ENCODE measurements around a stretch of chr17.

DNA sequence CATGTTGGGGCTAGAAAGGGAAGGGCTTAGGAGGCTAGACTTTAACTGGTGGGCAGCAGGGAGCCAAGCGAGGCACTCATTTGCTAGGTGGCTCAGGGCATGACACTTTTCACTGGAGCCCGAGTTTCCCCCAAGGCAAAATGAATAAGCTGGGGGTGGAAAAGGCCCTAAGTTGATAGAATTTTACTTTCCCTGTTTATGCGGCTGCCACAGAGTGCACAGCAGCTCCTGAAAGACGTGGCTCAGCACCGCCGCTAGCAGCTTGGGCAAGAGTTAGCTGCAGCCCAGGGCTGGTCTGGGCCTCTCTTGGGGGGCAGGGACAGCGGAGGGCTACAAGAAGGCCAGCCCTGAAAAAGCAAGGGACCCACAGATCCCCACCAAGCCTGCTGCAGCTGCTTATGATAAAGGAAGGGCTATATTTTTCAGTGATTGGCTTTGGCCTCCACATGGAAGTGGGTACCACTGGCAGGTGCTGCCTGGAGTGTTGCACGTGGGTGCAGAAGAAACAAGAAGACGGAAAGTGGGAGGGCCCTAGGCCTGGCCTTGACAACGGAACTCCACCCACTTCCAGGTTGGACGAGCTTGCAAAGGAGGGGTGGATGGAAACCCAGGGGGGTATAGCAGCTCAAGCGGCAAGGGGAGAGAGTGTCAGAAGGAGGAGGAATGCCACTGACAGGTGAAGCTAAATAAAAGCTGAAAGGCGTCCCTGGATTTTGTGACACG is 20.5 kb downstream of the TRIM25 start:
- RRBS, result no CpG with 5 or more reads among the region's 14 CpGs

GRCh38 chr17:56937641-56938036 is 23.2 kb downstream of the COIL start:
- RRBS, result no CpG with 5 or more reads among the region's 2 CpGs

DNA sequence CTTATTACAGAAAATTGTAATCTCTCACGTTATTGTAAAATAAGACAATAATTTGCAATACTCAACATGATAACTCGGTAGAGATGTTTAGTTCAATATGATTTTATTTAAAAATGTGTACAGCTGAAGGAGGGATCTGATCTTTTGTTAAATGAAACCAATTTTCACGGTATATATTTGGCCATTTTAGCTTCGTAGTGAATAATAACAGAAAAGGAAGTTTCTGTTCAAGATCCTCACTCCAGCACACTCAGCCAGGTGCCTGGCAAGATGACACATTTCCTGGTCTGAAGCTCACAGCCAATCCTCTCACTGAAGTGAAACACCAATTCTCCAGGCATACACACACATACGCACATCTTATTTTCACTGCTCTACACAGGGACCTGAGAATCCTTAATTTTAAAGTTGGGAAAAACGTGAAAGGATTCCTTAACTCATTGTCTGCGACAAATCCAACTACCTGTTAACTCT is 22.7 kb downstream of the COIL start:
- RRBS, result no CpG with 5 or more reads among the region's 7 CpGs

DNA sequence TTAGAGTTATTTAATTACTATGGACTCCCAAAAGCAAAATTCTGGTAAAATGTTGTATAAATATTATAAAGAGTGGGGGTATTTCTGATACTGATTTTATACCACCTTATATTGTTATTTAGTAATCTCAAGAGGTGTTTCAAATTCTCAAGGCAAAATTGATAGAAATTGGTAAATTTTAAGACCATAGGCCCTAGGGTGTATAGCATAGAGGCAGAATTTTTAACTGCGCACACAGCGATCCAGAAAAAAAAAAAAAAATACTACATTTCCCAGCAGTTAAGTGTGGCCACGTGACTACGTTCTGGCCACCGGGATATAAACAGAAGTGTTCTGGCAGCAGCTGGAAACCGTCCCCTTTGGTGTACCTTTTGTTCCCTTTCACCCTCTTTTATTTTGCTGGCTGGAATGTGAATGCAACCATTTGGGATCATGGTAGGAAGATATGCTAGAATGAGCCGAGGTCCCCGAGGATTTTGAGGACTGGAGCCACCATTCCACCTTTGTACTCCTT is 52.8 kb upstream of the AKAP1 start:
- RRBS, result no CpG with 5 or more reads among the region's 8 CpGs

- RRBS, result no CpG with 5 or more reads among the region's 6 CpGs
These were observed 51.7 kb upstream of the AKAP1 start for GRCh38 chr17:57033324-57033810.

DNA sequence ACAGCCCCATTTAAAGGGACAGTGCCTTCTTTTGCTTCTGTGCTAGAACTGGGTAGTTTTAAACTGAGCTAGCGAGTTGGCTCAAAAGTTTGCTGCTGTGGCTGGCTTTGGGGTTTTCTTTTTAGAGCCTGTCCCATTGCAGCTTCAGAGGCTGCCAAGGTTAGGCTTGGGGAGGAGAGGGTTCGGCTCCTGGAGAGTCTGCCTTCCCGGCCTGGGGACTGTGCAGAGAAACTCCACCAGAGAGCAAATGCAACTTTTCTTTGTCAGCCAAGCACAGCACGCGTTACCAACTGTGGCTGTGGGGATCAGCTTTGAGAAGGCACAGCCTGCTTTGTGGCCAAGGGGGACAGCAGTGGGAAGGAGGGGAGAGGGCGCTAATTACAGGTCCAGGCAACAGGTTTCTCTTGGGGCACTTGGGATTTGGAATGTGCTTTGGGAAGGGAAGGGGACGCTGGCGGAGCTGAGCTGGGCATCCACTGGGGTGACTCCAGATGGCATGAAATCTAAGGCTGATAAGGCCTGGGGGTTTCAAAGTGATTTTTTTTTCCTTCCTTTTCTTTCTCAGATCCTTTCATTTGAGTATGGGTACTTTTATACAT is 2.2 kb downstream of the MSI2 start:
- RRBS, result no CpG with 5 or more reads among the region's 8 CpGs

DNA sequence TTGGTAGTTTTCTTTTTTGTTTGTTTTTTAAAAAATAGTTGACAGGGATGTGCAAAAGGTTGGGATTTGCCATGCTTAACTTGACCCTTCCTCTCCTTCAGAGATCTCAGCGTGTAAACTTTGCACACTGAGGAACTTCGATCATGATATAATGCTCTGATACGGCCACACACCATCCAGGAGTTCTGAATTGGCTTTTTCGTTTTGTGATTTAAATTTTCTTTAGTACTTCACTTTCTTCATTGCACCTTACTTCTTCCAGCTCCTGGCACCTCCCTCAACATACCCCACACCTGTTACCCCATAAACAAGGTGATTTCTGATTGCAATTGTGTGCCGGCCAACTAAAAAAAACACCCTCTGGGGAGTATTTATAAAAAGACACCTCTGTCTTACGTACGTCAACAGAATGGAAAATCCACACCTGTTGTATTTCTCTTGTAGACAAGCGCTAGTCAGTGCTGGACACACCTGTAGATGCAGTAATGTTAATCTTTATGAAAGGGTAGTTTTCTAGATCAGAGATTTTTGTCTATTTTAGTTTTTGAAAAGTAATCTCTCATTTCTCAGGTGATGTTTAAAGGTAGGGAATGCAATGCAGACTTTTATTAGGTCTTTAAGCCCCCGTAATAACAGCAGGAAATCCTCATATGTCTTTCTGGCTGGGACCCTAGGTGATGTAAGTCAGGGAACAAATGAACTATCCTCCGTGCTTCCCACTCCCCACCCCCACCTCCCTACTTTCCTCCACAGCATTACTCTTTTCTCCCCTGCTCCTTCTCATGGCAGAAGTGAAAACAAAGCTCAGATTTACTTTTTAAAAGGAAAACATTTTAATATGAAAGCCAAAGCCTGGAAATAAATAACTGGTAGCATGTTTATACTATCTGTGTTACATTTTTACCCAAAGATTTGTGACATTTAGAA is 4.1 kb downstream of the MSI2 start:
- RRBS, result no CpG with 5 or more reads among the region's 10 CpGs

GRCh38 chr17:57270830-57271678 is 14.7 kb downstream of the MSI2 start:
- RRBS, result 88% methylated on average over 2 of the region's 9 CpGs

DNA sequence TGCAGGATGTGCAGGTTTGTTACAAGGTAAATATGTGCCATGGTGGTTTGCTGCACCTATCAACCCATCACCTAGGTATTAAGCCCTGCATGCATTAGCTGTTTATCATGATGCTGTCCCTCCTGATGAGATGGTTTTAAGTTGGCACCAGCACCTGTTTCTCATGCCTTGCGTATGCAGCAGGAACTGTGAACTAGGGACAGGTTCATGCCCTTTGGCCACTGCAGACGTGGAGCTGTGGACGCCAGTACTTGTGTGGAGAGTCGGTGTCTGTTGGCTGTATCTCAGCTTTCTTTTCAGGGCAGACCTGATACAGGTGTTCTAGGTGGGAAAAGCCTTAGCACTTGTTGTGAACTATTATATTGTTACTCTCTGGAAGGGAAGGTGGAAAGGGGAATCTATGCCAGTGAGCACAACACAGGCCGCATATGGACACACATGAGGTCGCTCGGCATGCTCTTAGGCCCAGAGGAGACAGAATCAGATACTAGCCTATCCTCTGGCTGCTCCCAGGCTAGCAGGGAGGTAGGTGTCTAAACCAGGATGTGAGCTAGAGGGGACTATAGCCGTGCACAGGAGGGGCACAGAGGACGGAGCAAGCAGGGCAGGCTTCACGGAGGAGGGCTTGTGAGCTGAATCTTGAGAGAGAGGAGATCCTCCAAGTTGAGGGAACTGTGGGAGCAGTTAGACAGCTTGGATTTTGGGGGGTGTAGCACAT is 22.6 kb downstream of the MSI2 start:
- RRBS, result no CpG with 5 or more reads among the region's 10 CpGs

DNA sequence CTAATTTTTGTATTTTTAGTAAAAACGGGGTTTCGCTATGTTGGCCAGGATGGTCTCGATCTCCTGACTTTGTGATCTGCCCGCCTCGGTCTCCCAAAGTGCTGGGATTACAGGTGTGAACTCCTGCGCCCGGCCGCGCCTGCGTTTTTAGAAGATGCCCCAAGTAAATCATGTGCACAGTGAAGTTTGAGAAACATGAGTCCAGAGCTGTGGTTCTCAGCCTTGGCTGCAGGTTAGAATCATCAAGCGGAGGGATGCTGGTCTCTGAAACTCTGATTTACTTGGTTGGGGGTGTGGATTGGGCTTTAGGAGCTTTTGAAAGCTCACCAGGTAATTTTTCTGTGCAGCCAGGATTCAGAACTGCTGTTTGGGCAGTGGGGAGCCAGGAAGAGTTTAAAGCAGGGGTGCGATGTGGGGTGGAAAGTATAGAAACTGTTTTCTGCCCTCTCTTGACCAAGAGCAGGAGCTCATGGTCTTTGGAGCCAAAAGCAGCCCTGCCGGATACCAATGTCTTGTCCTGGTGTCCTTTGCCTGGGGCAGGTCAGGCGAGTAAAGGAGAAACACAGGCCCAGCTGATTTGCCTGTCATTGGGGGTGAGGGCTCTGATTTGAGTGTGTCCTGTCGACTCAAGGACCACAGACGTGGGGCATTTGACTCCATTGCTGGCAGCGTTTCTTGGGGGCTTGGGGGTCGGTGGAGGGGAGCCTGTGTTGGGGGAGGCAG is 58.6 kb downstream of the MSI2 start:
- RRBS, result no CpG with 5 or more reads among the region's 18 CpGs

DNA sequence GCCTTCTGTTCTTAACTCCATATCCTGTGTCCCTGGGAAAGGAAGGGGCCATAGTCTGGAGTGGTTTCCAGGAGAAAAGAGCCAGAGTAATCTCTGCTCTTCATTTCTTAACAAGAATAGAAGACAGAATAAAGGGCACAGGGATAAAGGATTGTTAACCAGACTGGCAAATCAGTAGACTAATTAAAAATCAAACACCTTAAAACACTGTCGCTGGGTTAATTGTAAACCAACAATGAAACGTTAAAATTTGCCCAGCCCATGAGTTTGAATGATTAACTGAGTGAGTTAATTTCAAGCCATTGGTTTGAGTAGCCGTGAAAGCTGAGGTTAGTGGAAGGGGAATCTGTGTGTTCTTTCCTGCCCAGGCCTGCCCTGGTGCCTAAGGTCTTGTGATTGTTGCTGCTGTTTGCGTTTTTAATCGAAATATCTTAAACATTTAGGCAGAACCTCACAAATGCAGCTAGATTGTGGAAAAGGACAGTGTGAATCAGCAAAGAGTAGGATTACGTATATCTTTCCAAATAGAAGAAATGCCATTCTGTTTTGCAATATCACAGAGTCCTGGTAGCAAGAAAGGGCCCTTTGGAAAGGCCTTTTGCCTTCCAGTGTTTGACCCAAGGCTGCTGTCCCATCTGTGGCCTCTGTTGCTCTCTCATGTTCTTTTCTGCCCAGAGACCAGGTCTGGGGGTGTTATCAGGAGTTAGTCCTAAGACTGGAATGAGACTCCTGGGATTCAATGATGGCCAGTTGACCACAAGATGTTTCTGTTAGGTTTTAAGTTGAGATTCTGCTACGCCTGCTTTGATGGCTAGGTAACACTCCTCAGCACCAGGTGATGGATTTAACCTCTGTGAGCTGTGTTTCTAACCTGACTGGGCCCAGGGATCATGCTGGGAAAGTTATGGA is 113.8 kb downstream of the MSI2 start:
- RRBS, result no CpG with 5 or more reads among the region's 7 CpGs

- RRBS, result no CpG with 5 or more reads among the region's 13 CpGs
These were observed 152.1 kb downstream of the MSI2 start for GRCh38 chr17:57408263-57408936.

DNA sequence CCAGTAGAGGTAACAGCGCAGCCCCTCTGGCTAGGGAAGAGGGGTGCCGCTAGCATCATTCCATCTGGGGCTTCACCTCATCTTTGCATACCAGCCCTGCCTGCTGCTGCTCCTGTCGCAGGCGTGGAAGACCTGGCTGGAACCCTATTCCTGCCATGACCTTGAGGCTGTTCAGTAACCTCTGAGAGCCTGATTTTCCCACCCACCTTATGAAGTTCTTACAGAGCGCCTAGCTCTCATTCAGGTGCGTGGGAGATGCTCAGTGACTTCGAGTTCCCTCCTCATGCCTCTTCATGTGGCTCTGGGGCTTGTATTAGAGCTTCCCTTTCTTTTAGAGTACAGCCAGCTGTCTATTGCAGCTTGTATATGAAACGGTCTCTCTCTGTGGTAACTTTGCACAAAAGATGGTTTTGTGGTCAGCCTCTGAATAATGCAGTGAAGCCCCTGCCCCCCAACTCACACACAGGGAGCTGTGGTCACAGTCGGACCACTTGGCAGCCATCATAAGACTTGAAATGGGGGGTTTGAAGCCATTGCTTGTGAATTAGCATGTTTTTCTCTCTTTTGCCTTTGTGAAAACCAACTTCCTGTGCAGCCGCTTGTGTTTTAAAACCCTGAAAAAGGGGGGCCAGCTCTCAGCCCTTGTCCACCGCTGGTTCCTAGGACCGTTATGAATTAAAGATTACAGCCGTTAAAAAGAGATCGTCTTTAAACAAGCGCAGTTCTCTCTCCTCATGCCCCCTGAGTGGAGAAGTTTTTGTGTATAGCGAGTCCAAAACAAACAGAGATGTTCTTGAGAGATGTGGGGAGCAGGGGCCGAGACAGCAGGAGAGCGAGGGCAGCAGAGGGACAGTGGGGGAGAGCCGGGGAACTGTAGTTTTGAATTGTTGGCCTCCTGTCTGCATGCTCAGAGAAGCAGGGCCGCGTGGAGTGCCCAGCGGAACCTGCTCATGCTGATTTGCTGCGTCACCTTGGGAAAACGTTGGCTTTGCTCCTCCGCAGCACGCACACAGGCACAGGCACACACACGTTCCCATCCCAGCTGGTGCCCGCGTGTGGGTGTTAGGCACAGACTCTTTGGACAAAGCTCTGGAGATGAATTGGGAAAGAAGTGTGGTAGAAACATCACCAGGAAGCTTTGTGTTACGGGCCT is 198.9 kb downstream of the MSI2 start:
- RRBS, result no CpG with 5 or more reads among the region's 30 CpGs

DNA sequence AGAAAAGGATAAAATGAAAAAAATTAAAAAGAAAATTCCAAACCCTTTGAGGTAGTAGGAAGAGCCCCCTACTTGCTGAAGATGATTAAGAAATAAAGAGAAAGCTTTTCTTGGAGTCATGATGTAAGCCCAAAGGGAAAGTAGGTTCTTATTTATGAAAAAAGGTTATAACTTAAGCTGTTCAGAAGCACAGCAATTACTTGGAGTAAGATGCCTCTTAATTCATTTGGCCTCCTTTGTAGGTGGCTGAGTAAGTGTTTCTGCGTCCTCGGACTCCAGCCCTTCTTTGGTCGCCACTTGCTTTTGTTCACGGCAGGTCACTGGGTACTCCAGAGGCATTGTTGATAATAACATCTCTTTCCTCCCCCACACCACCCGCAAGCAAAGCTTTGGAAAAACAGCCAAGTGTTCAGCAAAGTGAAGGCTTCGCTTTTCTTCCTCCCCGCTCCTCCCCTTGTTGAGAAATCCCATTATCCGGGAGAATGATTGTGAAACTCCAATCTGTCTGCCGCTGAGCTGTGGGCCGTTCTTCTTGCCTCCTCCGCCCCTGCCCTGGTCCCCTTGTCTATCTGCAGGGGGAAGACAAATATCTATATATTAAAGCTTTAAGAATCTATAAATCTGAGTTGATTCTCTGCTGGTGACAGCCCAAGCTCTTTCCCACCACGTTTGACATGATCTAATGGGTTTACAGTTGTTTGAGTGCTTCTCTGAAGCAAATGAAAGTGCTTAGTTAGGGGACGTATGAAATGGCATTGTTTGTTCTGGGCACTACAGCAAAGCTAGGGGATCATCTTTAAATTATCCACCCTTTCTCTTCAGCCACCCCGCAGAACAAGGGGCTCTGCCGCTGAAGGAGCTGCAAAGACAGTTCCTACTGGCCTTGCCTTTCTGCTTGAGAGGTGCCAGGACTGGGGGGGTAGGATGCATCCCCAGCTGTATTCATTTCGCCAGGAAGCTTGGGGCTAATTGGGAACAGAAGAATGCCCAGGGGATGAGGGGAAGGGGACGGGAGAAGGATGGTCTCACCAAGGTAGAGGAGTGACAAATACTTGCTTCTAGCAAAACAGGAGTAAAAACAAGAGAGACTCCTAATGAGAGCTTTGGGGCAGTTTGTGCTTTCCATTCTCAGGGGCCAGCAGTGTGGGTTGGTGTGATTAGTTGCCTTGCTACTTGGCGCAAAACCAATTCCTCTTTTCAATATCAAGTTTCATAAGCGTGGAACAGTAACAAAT is 167.1 kb downstream of the CCDC182 start:
- RRBS, result no CpG with 5 or more reads among the region's 19 CpGs

DNA sequence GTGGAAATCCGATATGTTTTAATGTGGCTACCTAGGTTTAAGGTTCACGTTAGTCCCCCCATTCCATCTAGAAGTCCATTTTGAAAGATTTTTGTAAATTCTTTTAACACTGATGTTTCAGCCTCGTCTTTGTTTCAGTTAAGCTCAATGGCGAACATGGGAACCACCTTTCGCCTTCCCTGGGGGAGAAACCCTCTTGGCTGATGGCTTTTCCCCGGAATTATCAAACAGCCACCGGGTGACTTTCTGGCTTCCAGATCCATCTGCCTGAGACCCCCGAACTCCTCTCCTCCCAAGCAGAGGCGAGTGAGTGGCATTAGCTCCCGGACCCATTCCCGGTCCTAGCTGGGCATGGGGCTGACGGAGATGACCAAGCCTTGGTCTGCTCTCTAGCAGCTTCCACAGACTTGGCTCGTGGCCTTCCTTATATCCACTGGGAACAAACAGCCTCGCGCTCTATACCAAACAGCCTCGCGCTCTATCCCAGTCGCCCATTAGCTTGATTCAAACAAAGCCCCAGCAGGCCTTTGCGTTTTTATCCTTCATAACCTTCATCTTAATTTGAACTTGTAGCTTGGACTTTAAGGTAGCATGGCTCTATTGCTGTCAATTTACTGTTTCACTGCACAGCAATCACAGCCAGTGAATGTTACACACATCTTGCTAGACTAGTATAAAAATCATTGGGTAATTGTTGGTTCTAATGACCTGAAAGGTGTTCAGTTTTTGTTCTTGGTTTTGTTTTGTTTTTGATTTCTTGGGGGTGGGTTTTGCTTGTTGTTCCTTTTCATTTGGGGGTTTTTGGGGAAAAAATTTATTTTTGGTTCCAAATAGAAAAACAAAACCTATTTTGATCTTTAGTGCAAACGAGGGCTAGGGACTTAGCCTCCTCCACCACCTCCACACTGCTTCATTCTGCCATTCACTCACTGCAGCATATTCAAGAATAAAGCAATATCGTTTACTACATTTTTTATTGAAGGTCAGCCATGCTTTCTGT is 62.2 kb downstream of the CCDC182 start:
- RRBS, result 97% methylated on average over 3 of the region's 21 CpGs

DNA sequence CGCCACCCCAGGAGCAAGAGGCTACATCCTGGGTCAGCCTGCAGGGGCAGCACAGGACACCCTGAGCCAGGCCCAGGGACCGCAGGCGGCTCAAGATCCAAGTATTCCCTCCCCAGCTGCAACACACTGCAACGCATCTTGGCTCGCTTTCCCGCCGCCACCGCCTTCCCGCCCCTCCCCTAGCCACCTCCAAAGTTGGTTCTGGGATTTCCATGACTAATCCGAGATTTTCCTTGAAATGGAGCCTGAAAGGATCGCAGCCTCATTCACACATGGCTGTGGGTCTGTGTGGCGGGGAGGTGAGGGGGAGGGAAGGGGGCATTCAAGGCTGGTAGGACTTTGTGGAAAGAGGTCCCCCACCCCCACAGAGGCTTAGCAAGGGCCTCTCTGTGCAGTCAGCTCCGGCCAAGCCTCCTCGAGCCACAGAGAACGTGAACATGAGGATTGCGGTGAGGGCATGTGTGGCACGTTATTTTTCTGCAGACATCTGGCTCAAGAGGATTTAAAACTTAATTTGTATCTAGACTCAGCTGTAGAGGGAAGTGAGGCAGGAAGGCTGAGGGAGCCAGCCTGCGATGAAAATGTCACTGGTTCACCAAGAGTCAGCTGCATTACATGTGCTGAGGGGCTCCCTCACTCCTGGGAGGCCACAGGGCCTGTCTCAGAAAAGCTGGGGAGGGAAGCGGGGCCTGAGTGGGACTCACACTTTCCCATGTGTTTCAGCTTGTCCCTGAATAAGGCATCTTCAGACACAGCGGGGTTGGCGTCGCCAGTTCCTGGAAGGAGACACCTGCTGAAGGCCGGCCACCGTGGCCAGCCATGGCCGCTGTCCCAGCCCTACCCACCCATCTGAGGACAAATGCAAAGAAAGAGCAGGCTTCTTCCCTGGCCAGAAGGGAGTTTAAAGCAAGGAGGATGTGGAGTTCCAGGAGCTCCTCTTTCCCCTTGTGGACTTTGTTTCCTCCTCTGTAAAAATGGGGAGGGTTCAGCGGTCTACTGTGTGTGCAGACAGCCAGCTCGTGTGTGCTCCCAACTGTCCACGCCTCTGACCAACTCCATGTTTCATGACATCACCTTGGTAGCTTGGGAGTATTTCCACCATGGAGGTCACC is 18.9 kb upstream of the MRPS23 start:
- RRBS, result no CpG with 5 or more reads among the region's 28 CpGs

- RRBS, result no CpG with 5 or more reads among the region's 8 CpGs
These were observed 25.6 kb upstream of the MRPS23 start for GRCh38 chr17:57875286-57875947.

DNA sequence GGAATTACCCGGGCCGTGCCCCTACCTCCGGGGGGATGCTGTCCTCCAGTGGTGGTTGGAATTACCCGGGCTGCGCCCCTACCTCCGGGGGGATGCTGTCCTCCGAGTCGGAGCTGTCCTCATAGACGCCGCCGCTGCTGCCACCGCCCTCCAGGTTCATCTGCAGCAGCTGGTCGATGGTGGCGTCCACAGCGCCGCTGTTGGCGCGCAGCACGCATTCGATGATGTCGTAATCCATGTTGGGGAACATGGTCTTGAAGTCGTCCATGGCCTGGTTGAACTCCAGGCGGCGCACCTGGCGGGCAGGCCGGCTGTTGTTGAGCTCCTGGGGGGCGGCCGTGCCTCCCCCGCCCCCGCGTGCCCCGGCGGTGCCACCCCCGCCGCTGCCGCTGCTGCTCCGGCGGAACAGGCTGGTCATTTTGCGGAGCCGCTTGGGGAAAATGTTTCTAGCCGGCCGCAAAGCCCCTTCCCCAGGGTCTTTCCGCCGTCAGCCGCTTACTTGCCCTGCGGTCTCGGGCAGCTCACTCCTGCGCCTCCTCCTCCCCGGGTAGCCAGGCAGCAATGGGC is 35.4 kb upstream of the MRPS23 start:
- RRBS, result 91% methylated on average over 16 of the region's 49 CpGs

- RRBS, result no CpG with 5 or more reads among the region's 4 CpGs
These were observed 42.6 kb upstream of the MRPS23 start for GRCh38 chr17:57892349-57892859.

GRCh38 chr17:57903010-57903792 is 52.0 kb downstream of the CUEDC1 start:
- RRBS, result no CpG with 5 or more reads among the region's 4 CpGs